Mesenchymal stem cell of adipose (primary cell): ENCODE measurements around the gene EIF4H.

DNA sequence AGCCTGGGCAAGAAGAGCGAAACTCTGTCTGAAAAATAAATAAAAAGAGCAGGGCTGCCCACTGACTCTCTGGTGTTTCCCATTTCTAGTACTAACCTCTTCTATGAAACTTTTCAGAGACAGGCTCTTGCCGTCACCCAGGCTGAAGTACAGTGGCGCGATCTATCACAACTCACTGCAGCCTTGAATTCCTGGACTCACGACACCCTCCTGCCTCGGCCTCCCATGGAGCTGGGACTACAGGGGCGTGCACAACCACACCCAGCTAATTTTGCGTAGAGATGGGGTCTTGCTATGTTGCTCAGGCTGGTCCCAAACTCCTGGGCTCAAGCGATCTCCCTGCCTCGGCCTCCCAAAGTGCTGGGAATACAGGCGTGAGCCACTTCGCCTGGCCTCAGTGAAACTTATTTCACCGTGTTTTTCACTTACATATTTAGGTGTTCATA lies 812 bp downstream of the TBL2 start:
- CAGE, long polyA plus RNA: no peak

GRCh38 chr7:73715326-73716374 lies 3.8 kb downstream of the STX1A start:
- CAGE, long polyA plus RNA: no peak

DNA sequence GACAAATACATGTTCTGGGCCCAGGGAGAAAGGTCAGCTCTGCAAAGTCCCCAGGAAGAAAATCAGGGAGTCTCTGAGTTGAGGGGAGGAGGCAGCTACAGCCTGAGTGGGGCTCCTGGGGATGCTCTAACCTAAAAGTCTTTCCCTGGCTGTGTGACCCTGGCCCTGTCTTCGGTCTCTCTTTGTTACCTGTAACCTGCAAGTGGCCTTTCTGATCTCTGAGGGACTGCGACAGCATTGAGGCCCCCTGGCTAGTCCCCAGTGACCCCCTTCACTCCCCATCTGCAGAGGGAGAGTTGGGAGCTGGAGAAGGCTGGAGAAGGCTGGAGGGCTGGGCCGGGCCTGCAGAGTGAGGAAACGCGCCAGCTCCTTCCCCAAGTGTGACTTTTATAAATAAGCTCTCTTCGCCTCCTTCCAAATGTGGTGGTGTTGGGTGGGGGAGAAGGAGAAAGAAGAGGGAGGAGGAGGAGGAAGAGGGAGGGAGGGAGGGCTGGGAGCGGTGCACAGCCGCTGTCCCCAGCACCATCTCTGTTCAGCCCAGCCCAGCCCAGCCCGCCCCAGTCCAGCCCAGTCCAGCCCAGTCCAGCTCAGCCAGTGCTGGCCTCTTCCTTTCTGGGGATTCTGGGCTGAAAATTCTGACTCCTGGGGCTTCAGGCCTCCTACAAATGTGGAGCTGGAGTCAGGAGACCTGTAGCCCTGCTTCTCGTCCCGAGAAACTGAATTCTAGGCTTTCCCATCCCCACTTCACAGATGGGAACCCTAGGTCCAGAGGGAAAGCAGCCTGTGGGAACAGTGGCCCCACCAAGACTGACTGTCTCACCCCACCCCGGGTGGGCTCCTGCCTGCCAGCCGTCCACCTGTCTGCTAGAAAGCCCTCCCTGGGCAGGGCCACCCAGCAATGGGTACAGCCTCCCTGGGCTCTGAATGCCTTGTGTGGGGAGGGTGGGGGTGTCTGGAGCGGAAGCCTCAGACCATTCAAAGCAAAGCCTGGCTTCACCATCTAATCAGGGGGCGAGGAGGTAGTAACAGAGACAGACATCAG lies 2.4 kb downstream of the STX1A start:
- CAGE, long polyA plus RNA: no peak

- CAGE, long polyA plus RNA: no peak
Observed at GRCh38 chr7:73717984-73718427, 1.5 kb downstream of the STX1A start.

DNA sequence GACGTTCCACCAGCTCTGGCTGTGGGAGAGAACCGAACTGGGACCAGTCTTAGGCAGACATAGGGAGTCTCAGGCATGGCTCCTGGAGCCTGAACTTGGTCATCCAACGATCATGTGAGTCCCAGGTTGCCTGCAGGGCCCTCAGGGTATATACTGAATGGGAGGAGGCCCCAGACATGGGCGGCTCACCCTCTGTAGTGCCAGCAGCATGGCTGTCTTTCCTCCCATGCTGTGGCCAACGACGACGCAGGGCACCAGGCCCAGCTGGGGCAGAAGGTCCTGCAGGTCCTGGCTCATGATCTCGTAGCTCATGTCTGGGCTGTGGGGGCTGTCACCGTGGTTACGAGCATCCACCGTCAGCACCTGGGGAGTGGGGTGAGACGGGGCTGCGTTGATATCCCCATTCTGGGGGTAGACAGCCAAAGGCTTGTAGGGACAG lies 1.2 kb downstream of the ABHD11 start:
- CAGE, long polyA plus RNA: no peak

- CAGE, long polyA plus RNA: no peak
Observed at GRCh38 chr7:73740746-73741286, 2.2 kb upstream of the ABHD11 start.

GRCh38 chr7:73773568-73774229 lies 3.6 kb upstream of the CLDN3 start:
- CAGE, long polyA plus RNA: no peak

DNA sequence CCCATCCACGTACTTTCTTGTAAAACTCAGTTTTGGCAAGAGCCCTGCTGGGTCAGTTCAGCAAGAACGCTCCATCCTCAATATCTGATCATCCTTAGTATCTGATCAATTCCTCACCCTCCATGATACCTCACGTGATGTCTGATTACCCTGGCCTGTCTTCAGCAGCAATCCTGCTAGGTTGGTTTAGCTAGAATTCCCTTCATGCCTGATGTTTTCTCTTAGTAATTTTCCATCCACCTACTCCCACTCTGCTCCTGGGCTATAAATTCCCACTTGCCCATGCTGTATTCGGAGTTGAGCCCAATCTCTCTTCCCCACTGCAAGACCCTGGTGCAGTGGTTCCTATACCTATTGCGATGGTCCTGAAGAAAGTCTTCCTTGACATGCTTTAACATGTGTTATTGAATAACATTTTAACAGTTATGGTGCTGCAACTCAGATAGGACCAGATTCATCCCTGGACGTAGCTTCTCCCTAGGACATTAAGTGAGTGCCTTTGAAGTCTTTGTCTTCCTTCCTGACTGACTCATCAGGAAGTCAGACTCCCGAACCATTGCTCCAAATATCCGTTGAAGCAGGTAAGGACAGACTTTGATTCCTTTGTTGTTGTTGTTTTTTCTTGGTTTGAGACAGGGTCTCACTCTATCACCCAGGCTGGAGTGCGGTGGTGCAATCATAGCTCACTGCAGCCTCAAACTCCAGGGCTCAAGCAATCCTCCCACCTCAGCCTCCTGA lies 29.3 kb upstream of the CLDN3 start:
- CAGE, long polyA plus RNA: no peak

- CAGE, long polyA plus RNA: no peak
Observed at GRCh38 chr7:73831181-73831719, 454 bp downstream of the CLDN4 start.

- CAGE, long polyA plus RNA: no peak
Observed at GRCh38 chr7:73850079-73850561, 7.8 kb upstream of the METTL27 start.

DNA sequence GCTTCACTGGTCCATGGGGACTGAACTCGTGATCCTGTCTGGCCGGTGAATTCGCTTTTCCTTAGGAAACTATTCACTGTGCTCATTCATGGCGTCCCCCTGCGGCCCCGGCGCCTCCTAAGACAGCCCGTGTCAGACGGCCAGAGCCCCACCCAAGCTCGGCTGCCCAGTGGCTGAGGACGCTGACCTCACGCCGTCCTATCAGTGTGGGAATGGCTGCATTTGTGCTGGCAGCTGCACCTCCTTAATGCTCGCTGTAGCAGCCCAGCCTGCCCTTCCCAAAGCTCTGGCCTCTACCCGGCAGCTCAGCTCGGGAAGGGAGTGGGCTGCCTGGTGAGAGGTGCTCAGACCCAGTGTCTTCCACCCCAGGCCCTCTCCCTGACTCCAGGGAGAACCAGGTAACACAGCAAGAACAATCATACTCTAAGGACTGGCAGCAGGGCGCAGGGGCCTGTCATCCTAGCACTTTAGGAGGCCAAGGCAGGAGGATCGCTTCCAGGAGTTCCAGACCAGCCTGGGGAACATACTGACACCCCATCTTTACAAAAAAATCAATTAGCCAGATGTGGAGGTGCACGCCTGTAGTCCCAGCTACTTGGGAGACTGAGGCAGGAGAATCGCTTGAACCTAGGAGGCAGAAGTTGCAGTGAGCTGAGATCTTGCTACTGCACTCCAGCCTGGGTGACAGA lies 6.2 kb downstream of the ELN start:
- CAGE, long polyA plus RNA: no peak

DNA sequence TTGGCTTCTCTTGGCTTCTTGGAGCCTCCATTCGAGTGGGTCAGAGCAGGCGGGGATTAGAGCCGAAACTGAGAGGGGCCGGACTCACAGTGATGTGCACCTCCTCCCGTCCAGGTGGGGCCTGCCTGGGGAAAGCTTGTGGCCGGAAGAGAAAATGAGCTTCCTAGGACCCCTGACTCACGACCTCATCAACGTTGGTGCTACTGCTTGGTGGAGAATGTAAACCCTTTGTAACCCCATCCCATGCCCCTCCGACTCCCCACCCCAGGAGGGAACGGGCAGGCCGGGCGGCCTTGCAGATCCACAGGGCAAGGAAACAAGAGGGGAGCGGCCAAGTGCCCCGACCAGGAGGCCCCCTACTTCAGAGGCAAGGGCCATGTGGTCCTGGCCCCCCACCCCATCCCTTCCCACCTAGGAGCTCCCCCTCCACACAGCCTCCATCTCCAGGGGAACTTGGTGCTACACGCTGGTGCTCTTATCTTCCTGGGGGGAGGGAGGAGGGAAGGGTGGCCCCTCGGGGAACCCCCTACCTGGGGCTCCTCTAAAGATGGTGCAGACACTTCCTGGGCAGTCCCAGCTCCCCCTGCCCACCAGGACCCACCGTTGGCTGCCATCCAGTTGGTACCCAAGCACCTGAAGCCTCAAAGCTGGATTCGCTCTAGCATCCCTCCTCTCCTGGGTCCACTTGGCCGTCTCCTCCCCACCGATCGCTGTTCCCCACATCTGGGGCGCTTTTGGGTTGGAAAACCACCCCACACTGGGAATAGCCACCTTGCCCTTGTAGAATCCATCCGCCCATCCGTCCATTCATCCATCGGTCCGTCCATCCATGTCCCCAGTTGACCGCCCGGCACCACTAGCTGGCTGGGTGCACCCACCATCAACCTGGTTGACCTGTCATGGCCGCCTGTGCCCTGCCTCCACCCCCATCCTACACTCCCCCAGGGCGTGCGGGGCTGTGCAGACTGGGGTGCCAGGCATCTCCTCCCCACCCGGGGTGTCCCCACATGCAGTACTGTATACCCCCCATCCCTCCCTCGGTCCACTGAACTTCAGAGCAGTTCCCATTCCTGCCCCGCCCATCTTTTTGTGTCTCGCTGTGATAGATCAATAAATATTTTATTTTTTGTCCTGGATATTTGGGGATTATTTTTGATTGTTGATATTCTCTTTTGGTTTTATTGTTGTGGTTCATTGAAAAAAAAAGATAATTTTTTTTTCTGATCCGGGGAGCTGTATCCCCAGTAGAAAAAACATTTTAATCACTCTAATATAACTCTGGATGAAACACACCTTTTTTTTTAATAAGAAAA lies 14.6 kb upstream of the LIMK1 start:
- CAGE, long polyA plus RNA: no peak

- CAGE, long polyA plus RNA: no peak
Observed at GRCh38 chr7:74173441-74174454, at the start of gene EIF4H. TSS of gene EIF4H (plus strand) at chr7:74174356.

- CAGE, long polyA plus RNA: no peak
Observed at GRCh38 chr7:74197162-74198423, 12.2 kb upstream of the LAT2 start.

DNA sequence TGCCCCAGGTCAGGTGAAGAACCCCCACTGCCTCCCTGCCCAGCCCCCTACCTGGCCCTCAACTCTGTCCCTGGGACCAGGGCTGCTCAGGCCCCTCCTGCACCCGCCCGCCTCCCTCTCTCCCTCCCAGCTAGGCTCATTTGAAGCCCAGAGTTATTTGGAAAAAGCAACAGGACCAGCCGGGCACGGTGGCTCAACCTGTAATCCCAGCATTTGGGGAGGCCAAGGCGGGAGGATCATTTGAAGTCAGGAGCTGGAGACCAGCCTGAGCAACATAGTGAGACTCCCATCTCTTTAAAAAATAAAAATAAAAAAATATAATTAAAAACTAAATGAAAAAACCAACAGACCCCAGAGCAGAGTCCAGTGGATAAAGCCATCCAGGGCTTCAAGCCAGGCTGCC lies 685 bp downstream of the LAT2 start:
- CAGE, long polyA plus RNA: no peak

DNA sequence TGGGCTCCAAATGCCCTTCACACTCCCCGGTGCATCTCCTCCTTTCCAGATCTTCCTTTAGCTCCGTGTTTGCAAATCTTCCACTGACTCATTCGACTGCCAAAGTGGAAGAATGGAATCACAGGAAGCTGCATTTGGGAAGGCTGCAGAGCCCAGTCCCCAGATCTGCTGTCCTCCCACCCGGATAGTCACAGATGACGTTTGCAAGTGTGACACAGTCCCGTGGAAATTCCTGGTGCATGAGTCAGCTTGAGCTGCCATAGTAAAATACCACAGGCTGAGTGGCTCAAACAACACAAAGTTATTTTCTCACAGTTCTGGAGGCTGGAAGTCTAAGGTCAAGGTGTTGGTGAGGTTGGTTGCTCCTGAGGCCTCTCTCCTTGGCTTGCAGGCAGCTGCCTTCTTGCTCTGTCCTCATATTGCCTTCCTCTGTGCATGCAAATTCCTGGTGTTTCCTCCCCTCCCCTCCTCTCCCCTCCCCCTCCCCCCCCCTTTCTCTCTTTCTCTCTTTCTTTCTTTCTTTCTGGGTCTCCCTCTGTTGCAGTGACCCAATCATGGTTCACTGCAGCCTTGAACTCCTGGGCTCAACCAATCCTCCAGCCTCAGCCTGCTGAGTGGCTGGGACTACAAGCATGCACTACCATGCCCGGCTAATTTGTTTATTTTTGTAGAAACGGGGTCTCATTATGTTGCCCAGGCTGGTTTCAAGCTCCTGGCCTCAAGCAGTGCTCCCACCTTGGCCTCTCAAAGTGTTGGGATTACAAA lies 9.4 kb upstream of the CLIP2 start:
- CAGE, long polyA plus RNA: no peak

- CAGE, long polyA plus RNA: no peak
Observed at GRCh38 chr7:74394672-74395210, 59.0 kb upstream of the GTF2IRD1 start.

GRCh38 chr7:74473166-74473538 lies 19.4 kb downstream of the GTF2IRD1 start:
- CAGE, long polyA plus RNA: no peak

DNA sequence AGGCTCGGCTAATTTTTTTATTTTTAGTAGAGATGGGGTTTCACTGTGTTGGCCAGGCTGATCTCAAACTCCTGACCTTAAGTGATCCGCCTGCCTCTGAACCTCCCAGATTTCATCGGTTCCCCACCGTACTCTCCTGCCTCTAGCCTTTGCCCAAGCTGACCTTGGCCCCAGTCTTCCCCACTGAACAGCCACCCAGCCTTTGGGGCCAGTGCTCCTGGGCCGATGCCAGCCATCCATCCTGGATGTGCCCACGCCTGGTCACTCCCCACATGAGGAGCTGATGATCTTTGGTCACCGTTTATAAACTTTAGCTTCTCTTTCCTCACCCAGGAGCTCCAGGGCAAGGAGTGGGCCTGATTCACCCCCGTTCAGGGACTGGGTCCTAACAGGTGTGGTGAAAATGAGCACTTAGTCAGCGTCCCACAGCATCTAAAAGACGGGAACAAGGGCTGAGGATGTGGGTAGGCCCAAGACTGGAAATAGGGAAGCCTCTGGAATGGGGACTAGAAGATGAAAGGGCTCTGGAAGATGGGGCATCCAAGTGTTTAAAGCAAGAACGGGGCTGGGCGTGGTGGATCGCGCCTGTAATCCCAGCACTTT lies 22.9 kb downstream of the GTF2IRD1 start:
- CAGE, long polyA plus RNA: no peak

- CAGE, long polyA plus RNA: no peak
Observed at GRCh38 chr7:74519382-74519911, 65.7 kb downstream of the GTF2IRD1 start.